Cardiac fibroblast (primary cell): ENCODE measurements around a stretch of chr11.

DNA sequence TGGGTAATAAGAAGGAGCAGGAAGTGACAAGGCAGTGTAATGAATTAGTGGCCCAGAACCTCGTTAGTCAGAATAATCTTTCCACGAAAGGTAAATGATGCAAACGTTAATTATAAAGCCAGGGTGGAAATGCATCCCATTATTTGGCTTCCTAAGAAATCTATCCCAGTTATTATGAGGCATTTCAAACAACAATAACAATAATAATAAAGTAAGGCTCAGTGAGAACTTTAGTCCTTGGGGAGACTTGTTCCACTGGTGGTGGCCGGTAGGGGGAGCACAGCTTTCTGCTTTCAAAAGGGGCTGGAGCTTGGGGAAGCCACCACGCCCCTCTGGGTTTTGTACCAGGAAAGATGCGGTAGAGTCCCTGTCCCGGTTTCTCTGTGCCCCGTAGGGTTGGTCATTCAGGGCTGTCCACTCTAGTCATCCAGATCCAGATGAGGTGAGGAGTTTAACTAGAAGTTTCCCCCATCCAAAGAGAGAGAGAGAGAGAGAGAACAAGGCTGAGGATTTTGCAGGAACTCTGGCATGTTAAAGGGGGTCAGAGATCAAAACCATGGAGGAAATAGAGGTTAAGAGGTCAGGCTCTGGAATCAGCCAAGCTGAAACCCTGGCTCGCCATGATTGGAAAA is 298.4 kb downstream of the NTM start:
- RRBS = no CpG with 5 or more reads among the region's 9 CpGs

DNA sequence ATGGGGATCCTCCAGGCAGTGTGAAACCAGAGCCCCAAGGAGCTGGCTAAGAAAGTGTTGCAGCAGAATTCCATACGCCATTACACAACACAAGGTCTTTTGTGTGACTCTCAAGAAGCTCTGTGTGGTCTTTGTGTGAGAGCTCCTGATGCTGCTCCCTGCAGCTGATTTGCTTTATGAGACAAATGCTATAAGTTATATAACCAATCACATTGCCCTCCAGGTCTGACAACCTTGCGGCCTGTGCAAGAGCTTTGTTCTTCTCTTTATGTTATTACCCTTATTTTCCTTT is 617.6 kb downstream of the OPCML start:
- RRBS = no CpG with 5 or more reads among the region's 2 CpGs

DNA sequence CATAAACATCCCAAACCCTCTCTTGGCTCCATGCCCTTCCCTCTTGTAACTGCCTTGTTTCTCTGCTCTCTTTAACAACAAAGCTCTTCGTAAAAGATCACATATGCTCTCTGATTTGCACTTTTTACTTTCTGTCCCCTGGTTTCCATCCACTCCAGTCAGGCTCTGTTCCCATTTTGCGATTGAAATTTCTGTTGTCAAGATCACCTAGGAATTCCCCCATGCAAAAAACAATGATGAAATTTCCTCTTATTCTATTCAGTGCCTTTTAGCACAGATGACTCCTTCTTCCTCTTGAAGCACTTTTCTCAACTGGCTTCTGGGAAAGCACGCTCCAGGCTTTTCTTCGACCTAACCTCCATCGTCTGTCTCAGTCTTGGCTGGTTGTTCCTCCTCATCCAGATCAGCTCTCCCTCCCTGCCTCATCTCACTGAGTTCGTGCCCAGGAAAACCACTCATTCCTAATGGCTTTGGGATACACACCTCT is 478.9 kb downstream of the OPCML start:
- RRBS = no CpG with 5 or more reads among the region's 6 CpGs

DNA sequence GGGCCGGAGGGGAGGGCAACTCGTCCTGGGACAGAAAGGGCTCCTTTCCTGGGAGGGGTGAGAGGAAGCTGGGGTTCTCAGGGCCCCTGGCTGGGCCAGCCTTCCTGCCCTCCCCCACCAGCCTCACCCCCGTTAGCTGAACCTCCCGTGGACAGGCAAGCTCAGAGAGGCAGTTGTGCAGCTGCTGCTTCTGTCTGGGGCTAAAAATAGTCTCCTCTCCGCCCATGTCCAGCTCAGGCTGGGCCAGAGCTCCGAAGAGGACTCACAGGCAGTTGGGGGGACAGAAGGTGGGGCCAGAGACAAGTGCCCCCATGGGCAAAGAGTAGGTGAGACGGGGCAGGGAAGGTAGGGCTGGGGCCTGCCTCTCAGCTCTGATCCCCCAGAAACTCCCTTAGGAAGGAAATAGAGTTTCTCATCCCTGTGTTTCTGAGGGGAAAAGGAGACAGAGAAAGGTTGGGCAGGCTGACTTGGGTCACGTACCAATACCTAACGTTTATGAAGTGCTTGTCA is 29.6 kb upstream of the JAM3 start:
- RRBS = no CpG with 5 or more reads among the region's 9 CpGs

DNA sequence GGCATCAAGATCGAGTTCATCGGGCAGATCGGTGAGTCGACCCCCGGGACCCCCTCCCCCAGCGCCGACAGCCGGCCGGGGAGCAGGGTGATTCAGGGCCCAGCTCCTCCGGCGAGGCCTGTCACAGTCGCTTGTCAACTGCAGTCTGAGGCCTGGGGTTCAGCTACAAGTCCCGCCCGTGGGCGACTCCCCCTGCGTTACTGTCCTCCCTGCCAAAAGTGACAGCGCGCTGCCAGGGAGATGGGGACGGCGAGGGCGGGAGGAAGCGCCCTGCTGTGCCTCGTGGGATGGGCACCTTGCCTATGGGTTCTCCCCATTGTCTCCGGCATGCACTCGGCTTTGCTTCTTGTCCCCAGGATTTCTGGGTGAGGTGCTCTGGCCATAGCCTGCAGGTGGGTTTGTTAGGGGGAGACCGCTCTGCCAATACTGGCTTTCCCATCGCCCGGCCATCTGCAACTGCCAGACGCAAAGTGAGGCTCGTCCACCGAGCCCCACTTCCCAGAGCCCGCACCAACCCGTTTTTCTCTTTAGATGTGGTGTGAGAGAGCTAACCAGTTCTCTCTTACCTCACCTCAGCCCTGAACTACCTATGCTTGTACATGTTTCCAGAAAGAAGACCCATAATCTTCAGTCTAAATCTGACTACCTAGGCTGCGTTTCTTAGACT is 977 bp downstream of the VPS26B start:
- RRBS = 1% methylated on average over 5 of the region's 34 CpGs

DNA sequence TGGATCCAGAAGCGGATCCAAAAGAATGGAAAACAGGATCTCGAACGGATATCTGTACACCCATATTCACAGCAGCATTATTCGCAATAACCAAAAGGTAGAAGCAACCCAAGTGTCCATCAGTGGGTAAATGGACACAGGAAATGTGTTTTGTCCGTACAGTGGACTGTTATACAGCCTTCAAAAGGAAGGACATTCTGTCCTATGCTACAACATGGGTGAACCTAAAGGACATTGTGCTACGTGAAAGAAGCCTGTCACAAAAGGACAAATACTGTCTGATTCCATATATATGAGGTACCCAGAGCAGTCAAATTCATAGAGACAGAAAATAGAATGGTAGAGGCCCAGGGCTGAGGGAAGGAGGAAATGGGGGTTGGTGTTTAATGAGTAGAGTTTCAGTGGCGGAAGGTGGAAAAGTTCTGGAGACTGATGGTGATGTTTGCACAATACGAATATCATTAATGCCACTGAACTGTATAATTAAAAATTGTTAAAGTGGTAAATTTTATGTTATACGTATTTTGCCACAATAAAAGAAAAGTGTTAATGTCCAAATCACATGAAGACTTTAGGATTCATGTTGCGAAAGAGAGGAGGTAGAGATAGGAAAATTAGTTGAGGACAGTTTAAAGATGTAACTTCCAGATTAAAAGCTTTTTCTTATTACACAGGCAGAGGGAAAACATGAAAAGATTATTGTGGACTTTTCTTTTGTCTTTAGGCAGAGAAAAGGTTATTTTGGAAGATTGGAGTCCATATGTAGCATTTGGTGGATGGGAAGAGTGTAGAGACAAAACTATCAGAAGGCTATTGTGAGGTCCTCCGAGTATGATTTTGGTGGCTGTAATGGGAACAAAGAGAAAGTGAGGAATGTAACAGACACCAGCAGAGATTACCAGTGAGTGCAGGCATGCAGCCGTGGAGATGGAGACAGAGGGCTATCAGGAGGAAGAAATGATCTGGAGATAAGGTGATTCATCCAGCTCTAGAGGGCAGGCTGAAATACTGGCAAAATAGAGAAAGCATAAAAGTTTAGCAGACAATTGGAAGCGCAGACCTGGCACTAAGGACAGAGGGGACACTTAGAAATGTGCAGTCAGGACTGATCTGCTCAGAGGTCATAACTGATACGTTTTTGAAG is 12.4 kb downstream of the VPS26B start:
- RRBS = no CpG with 5 or more reads among the region's 14 CpGs

- RRBS = 30% methylated on average over 5 of the region's 9 CpGs
Measured at GRCh38 chr11:134272829-134273343, 3.3 kb upstream of the GLB1L3 start.

GRCh38 chr11:134275088-134275898 is 886 bp upstream of the GLB1L3 start:
- RRBS = 0% methylated on average over 3 of the region's 27 CpGs

GRCh38 chr11:134348858-134349484 is 17.2 kb downstream of the GLB1L2 start:
- RRBS = no CpG with 5 or more reads among the region's 8 CpGs

DNA sequence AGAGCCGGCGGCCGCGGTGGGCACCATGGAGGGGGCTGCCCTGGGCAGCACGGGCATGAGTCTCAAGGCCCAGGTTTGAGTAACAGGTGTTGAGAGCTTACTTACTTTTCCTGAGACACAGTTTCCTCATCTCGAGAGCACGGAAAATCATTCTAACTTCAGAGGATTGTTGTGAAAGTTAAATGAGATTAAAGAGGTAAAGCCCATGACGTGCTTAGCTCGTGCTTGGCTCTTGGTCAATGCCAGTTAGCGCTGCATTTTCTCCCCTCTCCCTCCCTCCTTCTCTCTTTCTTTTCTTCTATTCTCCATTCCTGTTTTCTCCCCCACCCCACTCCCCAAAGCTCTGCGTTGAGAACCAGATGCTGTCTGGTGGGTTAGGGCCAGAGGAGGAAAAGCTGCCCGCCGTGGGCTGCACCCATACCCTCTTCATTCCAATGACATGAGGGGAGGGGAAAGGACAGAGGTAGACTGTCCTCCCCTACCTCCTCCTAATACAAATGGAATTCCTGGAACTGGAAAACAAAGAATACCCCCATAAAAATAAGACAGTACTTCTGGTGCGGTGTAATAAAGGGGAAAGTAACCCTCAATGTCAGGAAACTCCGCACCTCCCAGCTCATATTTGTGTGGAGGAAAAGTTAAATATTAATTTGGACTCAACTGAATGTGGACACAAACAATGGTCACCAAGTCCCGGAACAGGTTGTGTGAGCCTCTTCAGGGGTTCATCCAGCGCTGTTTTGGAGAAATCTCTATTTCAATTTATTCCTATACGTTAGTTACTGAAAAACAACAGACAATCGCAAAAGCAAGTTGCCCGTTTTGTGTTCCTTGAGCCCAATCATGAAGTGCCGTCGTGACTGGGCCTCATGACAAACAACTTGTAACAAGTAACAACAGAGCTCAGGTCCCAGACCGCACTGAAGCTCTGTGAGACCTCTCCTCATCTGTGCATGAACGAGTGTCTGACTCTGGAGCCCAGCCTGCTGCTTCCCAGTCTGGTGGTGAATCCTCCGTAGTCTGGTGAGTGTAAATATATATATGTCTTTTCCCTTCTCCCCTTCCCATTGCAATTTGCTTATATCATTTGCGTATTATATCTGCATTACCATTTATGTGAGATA is 54.9 kb upstream of the B3GAT1 start:
- RRBS = 10% methylated on average over 1 of the region's 26 CpGs

DNA sequence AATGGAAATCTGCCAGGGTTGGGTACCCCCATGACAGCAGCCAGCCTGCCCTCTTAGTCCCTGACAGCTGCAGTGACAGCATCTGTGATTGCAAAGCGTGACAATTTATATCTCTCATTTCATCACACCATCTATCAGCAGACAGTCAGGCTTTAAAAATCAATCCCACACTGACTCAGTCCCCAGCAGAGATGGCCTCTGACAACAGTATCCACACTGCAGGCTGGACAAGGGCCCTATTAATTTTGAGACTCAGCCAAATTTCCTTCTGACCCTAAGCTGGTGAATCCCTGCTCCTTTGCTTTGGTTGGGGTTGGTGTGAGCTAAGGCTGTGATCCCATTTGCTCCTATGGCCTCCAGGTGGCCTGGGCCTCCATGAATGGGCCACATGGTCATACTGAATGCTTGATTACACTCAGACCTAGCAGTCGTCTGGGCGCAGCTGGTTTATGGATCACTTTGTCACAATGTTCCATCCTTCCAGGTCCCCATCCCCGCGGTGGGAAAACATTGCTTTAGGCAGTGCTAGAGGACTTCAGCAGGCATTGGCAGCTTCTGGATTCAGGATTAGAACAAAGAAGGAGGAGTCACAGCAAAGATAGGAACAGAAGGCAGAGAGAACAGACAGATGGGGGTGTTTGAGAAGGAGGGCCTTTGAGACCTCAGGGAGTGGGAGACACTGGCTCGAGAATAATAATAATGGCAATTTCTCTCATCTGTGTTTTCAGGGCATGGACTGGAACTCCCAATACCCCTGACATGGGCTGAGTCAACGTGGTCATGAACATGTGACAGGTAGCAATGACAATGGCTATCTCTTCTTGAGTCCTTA is 68.3 kb upstream of the B3GAT1 start:
- RRBS = no CpG with 5 or more reads among the region's 7 CpGs

DNA sequence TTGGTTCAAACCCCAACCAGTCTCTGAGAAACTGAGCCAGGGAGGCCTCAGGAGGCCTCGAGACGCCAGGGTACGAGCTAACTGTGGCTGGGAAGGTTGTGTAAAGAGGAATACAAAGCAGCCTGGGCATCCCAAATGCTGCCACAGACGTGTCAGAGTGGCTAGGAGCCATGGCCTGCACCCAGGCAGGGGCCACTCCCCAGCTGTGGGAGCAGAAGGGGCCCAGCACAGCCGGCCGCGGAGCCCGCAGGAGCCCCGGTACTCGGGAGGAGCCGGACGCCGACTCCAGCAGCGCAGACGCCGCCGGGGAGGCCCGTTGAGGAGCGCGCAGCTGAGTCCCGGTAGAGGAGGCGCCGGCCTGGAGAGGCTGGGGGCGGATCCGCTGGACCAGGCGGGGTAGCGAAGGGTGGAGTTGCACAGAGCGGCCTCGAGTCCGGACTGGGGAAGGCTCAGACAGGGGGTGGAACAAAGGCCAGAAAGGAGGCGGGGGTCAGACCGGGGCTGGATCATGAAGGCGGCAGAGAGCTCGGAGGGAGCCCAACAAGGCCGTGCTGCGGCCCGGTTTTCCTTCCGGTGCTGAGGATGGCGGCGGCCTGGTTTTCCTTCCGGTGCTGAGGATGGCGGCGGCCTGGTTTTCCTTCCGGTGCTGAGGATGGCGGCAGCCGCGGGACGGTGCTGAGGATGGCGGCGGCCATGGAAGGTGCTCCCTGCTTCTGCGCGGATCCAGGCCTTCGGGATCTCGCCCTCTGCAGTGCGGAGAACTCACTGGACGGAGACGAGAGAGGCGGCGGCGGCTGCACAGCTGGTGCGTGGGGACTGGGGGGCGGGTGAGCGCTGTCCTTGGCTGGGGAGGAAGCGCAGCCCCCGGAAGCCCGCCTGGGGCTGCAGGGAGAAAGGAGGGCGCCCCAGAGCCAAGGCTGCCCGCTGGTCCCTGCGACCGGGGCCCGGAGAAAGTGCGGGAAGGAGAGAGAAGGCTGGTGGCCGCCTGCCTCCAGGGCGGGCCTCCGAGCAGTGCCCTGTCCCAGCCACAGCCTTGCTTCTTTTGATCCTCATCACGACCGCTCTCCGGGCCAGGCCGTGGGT is 350.2 kb upstream of the B3GAT1 start:
- RRBS = 70% methylated on average over 22 of the region's 79 CpGs

- RRBS = no CpG with 5 or more reads among the region's 8 CpGs
Measured at GRCh38 chr11:134950526-134951191, 538.6 kb upstream of the B3GAT1 start.